Diencephalon (tissue), 2 donors: Measurements from ENCODE around the gene MSL3.

GRCh38 chrX:11138541-11139499 is 27.7 kb downstream of the HCCS start:
- RAMPAGE, long total RNA = no peak

DNA sequence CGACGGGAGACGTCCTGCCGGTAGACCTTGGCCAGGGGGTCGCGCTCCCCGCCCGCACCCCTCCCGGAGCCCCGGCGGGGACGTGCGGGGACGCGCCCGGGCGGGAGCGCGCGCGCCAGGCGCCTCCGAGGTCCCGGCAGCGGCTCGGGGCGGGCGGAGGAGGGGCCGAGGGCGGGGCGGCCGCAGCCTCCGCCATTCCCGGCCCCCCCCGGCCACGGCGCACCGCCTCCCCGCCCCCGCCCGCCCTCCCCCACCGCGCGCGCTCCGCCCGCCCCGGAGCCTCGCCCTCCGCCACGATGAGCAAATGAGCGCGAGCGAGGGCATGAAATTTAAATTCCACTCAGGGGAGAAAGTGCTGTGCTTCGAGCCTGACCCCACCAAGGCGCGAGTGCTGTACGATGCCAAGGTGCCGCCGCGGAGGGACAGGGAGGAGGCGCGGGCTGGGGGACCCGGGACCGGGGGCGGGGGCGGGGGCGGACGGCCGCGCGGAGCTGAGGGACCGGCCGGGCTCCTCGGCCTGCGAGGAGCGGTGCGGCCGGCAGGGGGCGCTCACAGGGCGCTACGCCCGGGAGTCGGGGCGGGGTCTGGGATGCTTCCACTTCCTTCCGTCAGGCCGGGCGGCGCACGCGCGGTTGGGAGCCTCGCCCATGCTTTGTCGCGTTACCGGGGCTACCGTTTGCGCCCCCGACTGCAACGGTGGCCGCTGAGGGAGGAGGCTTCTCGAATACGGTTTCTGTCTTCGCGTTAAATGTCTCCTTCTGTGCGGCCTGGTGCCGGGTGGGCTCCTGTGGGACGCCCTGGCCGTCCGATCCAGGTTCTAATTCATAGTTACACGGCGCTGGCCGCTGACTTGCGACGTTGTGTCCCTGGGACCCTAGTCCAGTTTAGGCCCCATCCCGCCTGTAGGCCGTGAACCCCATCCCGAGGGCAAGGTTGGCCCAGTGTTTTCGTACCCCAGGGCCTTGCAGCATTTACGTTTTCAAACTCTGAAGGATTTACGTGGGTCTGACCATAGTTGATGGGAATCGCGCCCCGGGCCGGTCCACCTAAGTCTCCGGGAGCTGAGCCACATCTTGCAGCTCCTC is at the start of gene MSL3:
Gene MSL3, plus strand, starts transcription at position 278 of the 1,085 bp plus-strand sequence.
- RAMPAGE, long total RNA = start-site peak on the plus strand centred at position 311 of the sequence, 127 bp wide, 774 and 129 reads in 2 replicates

- RAMPAGE, long total RNA = no peak
Measured at GRCh38 chrX:11759350-11760567, 1.7 kb downstream of the MSL3 start.

DNA sequence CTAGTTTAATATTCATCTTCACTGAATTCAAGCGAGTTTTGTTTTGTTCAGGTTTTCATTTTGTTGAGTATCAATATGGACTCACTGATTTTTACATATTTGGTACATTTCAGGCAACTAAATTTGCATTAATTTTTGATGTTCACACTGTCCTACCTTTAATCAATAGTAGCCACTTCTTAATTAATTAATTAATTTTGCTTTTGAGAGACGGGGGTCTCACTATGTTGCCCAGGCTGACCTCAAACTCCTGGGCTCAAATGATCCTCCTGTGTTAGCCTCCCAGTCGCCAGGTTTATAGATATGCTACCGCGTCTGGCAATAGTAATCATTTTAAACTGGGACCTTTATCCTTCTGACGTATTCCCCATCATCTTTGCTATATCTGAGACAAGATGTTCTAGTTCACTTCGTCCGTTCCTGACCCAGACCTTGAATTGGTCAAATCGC is 7.4 kb upstream of the PRPS2 start:
- RAMPAGE, long total RNA = no peak

GRCh38 chrX:12951449-12951943 is 23.4 kb upstream of the TMSB4X start:
- RAMPAGE, long total RNA = no peak

DNA sequence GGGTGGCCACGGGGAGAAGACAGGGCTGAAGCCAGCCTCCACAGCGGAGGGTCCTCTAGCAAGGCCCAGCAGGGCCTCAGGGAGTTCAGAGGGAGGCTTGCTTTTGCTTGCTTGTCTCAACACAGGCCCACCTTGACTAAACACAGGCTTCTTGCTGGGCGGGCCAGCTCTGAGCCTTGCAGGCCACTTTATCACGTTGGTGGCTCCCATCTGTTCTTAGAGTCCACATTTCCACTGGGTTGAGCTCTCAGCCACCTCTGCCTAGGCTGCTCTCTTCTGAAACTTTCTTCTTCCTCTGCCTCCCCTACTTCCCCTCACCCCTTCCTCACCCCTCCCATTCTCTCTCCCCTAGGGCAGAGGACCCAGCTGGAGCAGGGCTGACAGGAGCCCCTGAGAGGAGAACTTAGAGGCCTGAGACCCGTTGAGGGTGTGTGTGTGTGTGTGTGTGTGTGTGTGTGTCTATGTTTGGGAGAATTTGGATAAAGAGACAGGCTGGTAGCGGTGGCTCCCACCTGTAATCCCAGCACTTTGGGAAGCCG is 20.0 kb upstream of the TMSB4X start:
- RAMPAGE, long total RNA = no peak

DNA sequence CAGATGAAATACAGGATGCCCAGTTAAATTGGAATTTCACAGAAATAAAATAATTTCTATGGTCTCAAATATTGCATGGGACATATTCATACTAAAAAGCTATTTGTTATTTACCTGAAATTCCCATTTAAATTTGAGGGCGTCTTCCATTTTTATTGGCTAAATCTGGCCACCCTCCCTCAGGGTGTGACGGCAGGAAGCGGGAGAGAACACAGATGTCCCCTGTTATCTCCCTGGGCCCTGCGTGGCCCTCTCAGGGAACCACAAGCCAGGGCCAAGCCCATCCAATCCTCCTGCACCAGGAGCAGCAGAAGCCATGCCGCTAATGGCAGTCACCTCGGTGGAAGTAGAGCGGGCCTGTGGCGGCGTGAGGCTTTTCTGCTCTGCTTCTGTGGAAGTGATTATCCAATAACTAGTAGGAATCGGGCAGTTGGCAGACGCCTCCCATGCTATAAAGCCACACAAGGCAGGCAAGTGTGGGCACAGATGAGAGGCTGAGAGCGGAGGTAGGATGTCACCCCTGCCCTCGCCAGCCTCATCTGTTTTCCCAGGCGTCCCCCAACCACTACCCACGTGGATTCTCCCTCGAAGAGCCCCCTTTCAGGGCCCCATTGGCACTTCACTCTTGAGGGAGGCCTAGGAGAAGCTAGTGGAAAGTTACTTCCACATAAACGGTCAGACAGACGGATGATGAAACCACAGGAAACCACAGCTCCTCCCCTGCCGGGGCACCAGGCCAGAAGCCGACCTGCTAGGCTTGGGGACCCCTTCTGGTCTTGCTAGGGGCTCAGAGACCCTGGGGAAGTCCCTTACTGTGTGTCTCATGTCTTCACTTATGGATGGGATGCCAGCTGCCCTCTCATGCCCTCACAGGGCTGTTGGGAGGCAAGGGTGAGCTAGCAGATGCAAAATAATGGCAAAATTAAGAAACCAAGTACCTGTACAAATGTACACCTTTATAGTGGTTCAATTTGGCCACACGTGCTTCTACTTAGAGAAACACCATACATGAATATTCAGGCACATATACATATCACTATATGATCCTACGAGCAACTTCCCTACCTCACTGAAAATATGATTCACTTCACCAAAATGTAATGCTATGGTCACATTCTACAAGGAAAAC is 18.8 kb upstream of the TMSB4X start:
- RAMPAGE, long total RNA = no peak

DNA sequence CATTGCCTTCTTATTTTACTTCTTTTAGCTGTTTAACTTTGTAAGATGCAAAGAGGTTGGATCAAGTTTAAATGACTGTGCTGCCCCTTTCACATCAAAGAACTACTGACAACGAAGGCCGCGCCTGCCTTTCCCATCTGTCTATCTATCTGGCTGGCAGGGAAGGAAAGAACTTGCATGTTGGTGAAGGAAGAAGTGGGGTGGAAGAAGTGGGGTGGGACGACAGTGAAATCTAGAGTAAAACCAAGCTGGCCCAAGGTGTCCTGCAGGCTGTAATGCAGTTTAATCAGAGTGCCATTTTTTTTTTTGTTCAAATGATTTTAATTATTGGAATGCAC is 1.9 kb downstream of the TMSB4X start:
- RAMPAGE, long total RNA = no peak

GRCh38 chrX:12977190-12977736 is 2.4 kb downstream of the TMSB4X start:
- RAMPAGE, long total RNA = no peak

DNA sequence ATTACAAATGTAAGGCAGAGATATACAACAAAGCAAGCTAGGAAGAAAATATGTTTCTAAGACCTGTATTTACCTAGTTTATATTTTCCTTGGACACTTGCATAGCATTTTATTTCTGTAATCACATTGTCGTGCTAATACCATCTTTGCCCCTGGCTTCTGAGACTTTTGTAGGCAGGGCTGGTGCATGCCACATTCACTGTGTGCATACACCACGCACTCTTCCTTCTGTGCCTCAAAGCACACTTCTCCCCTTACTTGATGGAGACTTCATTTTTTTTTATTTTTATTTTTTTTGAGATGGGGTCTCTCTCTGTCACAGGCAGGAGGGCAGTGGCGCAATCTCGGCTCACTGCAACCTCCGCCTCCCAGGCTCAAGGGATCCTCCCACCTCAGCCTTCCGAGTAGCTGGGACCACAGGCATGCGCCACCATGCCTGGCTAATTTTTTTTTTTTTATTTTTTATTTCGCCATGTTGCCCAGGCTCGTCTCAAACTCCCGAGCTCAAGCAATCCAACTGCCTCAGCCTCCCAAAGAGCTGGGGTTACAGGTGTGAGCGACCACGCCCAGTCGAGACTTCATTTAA is 5.1 kb downstream of the TMSB4X start:
- RAMPAGE, long total RNA = no peak

GRCh38 chrX:12997867-12998706 is 23.2 kb downstream of the TMSB4X start:
- RAMPAGE, long total RNA = no peak

- RAMPAGE, long total RNA = no peak
Measured at GRCh38 chrX:13082315-13082944, 38.0 kb upstream of the FAM9C start.

DNA sequence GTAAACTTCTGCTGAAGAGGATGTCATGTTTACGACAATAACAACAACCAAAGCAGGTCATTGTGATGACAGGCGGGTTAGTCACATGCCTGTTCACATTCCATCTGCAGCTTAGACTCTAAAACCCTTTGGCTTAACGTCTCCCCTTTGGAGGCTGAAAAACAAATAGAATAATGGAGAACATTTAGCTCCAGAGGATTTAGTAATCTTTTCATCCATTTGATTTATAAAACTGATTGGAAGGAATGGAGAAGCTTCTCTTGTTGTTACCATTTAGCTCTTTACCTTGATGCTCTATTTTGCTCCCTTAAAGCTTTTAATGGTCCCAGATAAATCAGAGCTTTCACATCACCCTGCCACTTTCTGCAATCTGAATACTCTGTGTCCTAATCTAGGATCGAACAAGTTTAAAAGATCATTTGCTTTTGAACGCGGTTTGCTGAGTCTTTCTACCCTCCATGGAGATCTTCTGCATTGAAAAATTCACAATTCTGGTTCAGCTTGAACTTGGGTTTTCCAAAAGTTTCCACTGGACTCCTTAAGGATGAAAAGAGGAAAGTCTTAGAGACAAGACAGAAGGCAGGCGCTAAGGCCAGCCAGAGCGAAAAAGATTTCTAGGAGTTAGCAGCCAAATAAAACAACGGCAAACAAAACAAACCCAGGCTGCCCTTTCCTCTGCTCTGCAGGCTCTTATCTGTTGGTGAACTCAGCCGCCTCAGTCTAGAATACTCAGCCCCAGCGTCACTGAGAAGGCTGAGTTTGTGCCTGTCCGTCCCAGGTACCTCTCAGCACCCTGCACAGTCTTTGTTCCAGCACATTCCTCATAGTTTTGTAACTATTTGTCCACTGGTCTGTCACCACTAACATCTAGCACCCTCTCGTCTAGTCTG is 75.3 kb upstream of the FAM9C start:
- RAMPAGE, long total RNA = no peak

DNA sequence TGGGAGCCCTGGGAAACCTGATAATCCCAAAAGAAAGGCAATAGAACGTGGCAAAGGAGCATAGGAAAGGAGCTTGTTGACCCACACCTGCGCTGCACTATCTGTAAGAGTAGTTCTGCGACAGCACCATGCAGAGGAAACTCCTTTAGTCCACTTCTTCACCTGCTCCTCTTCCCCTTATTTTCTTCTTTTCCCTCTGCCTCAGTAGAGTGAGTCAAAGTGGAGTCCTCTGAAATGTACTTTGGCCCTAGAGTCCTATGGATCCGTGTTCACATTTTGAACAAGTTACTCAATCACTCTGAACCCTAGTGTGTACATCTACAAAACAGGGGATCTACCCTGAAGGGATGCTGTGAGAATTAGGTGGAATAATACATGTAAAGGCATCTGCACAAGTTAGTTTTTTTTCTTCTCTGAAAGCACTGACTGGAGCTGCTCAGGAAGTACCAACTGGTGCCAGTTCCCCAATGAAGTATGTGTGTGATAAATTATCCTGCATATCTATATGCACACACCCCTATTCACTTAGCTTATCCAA is 118.4 kb upstream of the FAM9C start:
- RAMPAGE, long total RNA = no peak

GRCh38 chrX:13516863-13517175 is 52.6 kb upstream of the EGFL6 start:
- RAMPAGE, long total RNA = no peak

DNA sequence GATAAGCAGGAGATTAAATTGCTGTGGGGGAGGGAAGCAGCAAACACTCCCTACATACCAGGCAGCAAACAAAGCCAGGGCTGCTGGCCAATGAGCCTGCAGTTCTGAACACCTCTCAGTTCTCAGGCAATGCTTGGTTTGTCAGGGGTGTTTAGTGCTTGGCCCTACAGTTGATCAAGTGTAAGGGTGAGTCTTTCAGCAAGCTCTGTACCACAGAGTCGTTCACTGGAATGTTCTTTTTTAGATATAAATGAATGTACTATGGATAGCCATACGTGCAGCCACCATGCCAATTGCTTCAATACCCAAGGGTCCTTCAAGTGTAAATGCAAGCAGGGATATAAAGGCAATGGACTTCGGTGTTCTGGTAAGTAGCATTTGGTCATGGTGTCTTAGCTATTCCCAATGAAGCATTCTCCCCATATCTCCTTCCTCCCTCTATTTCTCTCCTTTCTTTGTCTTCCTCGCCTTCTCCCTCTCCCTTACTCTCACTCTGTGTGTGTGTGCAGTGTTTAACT is 38.7 kb downstream of the EGFL6 start:
- RAMPAGE, long total RNA = no peak

DNA sequence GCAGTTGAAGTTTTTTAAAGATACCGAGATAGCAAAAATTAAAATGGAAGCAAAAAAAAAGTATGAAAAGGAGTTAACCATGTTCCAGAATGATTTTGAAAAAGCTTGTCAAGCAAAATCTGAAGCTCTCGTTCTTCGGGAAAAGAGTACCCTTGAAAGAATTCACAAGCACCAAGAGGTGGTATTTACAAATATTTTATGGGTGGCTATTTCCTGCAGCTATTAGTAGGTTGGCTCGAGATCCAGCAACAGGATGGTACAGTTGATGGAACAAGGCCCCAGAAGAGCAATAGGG is 12.2 kb downstream of the OFD1 start:
- RAMPAGE, long total RNA = no peak

DNA sequence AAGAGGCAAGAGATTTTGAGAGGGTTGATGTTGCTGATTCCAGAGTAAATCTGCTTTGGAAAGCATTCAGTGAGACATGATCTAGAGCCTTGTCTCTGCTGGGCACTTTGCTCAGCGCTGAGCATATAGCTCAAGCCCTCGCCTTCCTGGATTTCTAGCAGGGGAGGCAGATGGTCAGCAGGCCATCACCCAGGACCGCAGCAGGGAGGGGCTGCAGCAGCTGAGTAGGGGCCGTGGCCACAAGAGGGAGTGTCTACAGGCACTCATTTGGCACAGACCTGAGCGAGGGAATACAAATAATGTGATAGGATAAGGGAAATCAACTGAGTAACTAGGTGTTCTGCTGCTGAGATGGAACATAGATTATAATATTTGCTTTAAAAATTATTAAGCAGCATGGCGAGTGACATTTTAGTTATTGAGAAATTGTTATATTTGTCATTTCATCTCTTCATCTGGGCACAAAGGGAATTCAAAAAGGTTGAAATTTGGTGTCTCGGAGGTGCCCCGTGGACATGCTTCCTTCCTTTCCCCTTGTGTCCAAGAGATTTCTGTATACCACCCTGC is 30.3 kb downstream of the OFD1 start:
- RAMPAGE, long total RNA = no peak

DNA sequence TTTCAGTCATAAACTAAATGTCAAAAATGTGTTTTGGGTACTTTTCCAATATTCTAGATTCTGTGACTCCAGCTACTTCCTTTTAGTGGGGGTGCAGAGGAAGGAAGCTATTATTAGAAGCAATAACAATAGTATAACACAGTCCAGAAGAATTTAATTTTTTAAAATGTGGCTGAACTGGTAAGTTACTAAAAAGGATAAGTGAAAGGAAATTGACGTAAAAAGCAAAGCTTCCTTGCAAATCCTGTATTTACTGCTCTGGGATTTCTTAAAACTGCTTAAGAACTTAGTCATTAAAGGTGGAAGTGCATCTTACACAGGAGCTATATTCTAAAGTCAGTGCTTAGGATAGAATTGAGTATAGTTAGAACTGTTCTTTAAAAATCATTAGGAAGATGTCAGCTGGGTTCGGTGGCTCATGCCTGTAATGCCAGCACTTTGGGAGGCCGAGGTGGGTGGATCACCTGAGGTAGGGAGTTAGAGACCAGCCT is 53.3 kb downstream of the MOSPD2 start:
- RAMPAGE, long total RNA = no peak

GRCh38 chrX:15492398-15493020 is 624 bp downstream of the PIR start:
- RAMPAGE, long total RNA = no peak